LNCaP clone FGC (cell line): ENCODE results near the genes OTOP3 and HID1.

DNA sequence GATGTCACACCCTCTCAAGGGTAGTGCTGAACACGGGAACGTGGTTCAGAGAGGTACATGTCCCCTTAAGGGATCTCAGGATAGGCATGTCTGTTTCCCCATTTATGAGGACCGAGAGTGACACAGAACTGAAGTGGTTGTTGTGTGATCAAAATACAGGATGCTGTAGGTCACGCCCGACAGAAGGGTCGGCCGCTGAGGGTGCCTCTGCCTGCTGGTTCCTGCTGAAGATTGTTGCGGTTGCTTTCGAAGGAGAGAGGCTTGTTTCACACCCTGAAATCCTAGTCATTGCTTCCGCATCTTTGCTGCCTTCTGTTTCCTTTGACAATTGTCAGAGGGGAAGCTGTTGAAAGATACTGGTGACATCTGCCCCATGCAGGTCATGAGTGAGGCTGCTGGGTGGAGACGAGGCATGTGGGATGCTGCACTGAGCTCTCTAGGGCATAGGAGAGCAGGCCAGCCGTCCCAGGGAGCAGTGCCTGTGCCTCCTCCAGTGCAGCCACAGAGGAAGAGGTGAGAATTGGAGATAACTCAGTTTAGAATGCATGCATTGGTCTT is 3.7 kb downstream of the TMEM104 start:
- RRBS, 2 experiments = no CpG with 5 or more reads among the region's 12 CpGs

DNA sequence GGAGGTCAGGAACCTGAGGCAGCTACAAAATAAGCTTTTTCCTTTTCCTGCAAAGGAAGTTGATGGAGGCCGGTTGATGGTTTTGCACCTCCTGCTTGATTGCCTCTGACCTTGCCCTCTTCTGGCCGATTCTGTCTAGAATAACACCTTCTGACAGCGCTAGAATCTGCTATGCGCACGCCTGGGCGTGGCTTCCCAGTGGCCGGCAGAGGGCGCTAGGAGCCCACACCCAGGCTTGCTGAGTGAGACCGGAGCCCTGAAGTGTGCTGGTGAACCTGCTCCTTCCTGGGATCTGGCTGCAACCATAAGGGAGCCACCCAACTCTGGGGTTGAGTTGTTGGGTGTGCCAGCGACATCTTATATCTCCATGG is 15.1 kb downstream of the TMEM104 start:
- RRBS, 2 experiments = 5 to 9% methylated on average over 3 of the region's 10 CpGs

DNA sequence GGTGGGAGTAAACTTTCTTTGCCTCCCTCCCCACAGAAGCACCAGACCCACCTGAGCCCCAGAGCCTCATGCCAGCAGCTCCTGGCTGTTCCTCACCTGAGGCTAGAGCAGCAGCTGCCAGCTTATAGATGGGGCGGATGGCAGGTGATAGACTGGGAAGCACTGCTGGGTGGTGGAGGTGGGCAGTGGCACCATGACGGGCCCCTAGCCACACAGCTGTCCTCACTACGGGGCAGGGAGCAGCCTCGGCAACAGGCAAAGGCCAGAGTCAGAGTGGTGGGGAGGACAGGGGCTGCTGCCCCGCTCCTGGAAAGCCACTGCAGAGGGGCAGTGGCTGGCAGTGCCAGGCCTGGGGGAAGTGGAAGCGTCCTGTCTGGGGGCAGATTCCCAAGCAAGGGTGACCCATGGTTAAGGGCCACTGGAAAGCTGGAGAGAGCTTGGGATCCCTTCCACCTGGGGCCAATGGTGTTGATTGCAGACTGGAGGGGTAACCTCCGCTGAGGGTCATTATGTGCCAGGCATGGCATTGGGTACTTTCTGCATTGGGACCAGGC is 20.6 kb downstream of the GRIN2C start:
- RRBS, 2 experiments = no CpG with 5 or more reads among the region's 7 CpGs

DNA sequence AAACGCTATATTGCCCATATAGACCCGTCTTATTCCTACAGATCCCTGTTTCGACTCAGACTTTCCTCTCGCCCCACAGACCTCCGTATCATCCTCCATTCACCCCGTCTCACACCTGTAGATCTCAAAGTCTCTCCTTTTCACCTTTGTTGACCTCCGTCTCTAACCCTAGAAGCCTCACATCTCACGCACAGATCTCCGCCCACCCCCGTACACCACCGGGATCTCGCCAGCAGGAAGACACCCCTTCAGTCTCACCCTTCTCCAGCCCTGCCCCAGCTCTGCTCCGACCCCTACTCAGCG is 332 bp downstream of the FDXR start:
- RRBS, 2 experiments = no CpG with 5 or more reads among the region's 14 CpGs

GRCh38 chr17:74883082-74883837 is 10.2 kb downstream of the FADS6 start:
- RRBS, 2 experiments = 26 to 29% methylated on average over 2 of the region's 20 CpGs

- RRBS, 2 experiments = 22% methylated on average over 6 of the region's 51 CpGs
Measured at GRCh38 chr17:74935369-74936136, at the start of gene OTOP3. Gene OTOP3 (plus strand): TSS chr17:74935898.

GRCh38 chr17:74968120-74968864 is 4.3 kb downstream of the HID1 start:
- RRBS, 2 experiments = no CpG with 5 or more reads among the region's 9 CpGs

DNA sequence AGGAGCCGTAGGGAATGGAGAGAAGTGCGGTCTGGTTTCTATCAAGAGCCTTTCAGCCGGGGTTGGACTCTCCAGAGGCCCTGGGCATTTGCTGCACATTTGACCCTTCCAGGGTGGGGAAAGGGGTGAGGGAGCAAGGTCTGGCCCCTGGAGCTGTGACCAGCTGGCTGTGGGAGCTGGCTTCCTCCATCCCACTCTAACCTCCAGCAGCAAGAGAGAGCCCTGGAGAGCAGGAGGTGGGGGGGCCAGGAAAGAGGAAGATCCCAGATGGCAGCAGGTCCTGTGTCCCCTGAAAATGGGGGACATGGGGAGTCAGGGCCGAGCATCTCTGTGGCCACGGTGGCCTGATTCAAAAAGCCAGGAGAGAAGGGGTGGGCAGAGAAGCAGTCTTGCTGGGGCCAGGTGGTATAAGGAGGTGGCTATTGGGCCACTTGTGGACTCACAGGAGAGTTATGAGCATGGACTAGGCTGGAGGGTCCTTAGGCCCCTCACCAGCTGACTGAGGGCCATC is 1.1 kb downstream of the HID1 start:
- RRBS, 2 experiments = no CpG with 5 or more reads among the region's 5 CpGs

DNA sequence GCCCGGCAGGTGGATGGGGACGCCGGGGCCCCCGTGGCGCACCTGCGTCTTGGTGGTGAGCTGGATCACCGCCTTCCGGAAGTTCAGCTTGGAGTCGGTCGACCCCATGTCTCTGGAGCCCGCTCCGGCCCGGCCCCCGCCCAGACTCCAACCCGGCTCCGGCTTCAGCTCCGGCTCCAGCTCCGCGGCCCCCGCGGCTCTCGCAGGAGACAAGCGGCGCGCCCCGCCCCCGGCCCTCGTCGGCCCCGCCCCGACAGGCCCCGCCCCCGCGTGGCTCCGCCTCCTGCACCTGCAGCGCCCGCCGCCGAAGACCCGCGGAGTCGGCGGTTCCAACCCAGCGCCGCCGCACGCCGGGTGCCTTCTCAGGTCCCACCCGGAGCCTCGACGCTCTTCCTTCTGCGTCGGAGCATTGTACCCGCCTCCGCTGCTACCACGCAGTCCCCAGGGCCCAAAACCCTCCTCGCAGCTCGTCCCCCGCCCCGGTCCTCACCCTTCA is at the start of gene HID1:
HID1 (minus strand) TSS at position 211 of the 496 bp plus-strand sequence.
- RRBS, 2 experiments = 9 to 11% methylated on average over 30 of the region's 60 CpGs

GRCh38 chr17:75019422-75020032 is 7.1 kb downstream of the MRPL58 start:
- RRBS, 2 experiments = no CpG with 5 or more reads among the region's 6 CpGs

- RRBS, 2 experiments = no CpG with 5 or more reads among the region's 12 CpGs
Measured at GRCh38 chr17:75059762-75060178, 12.7 kb downstream of the KCTD2 start.

DNA sequence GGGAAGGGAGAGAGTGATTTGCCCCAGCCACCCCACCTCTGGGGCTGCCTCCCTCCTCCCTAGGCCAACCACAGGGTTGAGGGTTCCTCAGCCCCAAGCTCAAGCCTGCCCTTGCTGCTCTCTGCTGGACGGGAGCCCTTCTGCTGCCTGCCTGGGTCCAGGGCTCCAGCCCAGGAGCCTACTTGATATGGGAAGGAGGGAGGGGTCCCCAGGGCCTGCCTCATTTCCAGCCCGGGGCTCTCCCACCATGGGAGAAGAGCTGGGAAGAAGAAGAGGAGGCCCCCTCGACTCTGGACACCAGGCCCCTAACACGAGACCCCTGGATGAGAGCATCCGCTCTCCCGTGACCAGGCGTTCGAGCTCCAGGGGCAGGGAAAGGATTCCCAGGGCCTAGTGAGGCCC is 712 bp downstream of the SLC16A5 start:
- RRBS, 2 experiments = no CpG with 5 or more reads among the region's 8 CpGs

DNA sequence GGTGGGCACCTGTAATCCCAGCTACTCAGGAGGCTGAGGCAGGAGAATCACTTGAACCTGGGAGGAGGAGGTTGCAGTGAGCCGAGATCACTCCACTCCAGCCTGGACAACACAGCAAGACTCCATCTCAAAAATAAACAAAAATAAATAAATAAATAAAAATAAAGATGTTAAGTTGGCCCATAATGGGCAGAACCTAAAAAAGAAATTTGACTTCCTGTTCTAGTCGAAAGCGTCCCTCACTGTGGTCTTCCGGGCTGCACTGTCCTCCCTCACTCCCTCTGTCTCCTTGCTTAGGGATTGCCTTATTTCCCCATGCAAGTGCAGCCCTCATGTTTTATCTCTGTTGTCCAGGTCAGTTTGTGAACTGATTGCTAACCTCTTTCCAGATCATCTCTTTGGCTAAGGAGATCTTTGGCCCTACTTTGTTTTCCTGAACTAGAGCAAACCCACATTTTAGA is 5.8 kb upstream of the SLC25A19 start:
- RRBS, 2 experiments = no CpG with 5 or more reads among the region's 4 CpGs

- RRBS, 2 experiments = 92 to 98% methylated on average over 3 of the region's 26 CpGs
Measured at GRCh38 chr17:75315337-75316375, 26.4 kb upstream of the SLC25A19 start.

GRCh38 chr17:75337003-75337516 is 47.8 kb upstream of the SLC25A19 start:
- RRBS, 2 experiments = no CpG with 5 or more reads among the region's 6 CpGs

DNA sequence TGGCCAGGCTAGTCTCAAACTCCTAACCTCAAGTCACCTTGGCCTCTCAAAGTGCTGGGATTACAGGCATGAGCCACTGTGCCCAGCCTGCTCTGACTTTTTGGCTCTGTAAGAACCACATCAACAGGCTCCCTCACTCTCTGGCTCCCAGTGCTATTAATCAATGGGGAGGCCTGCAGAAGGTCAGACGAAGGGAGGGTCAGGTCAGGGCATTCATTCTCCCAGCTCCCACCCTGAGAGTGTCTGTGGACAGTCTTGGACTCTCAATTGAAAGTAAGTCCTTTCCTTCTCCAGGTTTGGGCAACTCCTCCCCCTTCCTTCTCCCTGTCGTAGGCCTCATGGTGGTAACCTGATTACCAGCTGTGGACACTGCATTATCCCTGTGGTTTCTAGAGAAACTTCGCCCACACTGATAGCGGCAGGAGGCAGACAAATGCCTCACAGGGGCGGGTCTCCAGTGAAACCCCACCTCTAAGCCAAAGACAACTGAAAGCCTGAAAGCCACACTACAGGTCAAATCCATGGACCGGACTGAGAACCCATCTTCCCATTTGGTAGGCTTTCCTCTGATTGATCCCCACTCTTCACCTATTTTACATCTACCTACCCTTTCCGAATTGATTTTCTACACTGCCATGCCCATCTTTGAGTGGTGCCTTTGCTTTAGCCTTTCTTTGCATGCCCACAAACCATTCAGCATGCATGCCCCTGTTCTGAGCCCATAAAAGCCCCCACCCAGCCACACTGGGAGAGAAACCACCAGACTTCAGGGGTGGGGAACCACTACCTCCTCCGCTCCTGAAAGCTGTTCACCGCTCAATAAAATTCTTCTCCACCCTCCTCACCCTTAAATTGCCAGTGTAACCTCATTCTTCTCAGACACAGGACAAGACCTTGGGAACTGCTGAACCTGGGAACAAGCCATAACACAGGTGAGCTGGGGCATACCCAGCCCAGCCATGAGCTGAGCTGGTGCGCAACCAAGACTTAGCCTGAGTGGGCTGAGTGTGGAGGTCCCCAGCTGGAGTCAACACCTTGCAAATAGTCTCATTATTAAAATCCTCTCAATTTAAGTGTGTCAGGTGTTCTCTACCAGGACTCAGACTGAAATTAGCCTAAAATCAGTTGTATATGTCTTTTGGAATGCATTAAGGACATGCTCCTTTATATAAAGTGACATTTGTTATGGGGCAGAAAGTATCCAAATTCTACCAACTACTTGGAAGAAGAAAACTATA is 58.0 kb upstream of the SLC25A19 start:
- RRBS, 2 experiments = no CpG with 5 or more reads among the region's 10 CpGs

- RRBS, 2 experiments = no CpG with 5 or more reads among the region's 10 CpGs
Measured at GRCh38 chr17:75371924-75372980, 33.2 kb downstream of the GRB2 start.

- RRBS, 2 experiments = no CpG with 5 or more reads among the region's 10 CpGs
Measured at GRCh38 chr17:75455383-75455836, 1.0 kb upstream of the TMEM94 start.

- RRBS, 2 experiments = no CpG with 5 or more reads among the region's 19 CpGs
Measured at GRCh38 chr17:75531253-75532054, 6.0 kb downstream of the LLGL2 start.

- RRBS, 2 experiments = no CpG with 5 or more reads among the region's 13 CpGs
Measured at GRCh38 chr17:75542120-75542735, 16.7 kb downstream of the LLGL2 start.